Measurements from ENCODE around the gene FOXK2.

- PRO-cap: no peak
Measured at GRCh38 chr17:82441894-82442694, 8.5 kb downstream of the CYBC1 start.

DNA sequence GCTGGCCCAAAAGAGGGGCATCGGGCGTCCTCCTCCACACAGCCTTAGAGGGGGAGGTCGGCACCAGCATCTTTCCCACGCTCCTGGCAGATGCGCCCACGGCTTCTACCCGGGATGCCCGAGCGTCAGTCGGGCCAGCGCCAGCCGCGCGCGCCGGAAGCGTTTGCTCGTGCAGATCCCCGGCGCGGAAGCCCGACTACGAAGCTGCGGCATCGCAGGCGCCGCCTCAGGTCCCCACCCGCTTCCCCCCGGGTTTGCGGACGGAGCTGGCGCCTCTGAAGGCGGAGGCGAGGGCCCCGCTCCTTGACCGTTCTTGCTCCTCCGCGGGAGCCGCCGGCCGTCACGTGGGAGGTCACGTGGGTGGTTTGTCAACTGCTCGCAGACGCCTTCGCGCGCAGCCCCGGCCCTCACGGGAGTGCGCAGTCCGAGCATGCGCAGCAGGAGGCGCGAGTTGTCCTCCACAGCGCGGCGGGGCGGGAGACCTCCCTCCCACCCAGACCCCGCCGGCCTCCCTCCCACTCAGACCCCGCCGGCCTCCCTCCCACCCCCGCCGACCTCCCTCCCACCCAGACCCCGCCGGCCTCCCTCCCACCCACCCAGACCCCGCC, 22.5 kb upstream of the FOXK2 start:
- PRO-cap: bidirectional peak, plus-strand start at position 437 of the sequence, minus-strand start at position 344 of the sequence

DNA sequence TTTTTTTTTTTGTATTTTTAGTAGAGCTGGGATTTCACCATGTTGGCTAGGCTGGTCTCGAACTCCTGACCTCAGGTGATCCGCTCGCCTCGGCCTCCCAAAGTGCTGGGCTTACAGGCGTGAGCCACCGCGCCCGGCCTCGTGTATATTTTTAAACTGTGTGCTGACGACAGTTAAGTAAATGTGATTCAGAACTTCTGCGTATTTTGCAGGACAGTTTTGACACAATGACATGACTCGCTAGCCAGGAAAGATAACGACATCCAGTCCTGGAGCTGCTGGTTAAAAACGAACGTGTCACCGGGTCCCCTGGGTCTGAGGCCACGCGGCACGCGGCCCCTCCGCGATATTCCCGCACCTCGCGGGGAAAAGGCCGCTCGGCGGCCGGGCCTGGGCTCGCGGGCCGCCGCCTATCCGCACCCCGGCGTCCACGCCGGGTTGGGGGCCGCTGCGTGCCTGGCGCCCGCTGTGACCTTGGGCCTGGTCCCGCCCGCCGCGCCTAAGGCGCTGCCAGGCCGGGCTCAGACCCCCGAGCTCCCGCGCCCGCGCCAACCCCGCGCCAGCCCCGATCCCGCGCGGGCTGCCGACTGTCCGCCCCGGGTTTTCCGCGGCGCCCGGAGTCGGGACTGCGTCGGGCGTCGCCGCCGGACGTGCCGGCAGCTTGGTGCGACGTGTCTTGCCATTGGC, 455 bp upstream of the FOXK2 start:
- PRO-cap: bidirectional peak, plus-strand start at position 202 of the sequence, minus-strand start at position 153 of the sequence; bidirectional peak, plus-strand start at position 233 of the sequence, minus-strand start at position 342 of the sequence; bidirectional peak, plus-strand start outside the sequence, minus-strand start at position 589 of the sequence

DNA sequence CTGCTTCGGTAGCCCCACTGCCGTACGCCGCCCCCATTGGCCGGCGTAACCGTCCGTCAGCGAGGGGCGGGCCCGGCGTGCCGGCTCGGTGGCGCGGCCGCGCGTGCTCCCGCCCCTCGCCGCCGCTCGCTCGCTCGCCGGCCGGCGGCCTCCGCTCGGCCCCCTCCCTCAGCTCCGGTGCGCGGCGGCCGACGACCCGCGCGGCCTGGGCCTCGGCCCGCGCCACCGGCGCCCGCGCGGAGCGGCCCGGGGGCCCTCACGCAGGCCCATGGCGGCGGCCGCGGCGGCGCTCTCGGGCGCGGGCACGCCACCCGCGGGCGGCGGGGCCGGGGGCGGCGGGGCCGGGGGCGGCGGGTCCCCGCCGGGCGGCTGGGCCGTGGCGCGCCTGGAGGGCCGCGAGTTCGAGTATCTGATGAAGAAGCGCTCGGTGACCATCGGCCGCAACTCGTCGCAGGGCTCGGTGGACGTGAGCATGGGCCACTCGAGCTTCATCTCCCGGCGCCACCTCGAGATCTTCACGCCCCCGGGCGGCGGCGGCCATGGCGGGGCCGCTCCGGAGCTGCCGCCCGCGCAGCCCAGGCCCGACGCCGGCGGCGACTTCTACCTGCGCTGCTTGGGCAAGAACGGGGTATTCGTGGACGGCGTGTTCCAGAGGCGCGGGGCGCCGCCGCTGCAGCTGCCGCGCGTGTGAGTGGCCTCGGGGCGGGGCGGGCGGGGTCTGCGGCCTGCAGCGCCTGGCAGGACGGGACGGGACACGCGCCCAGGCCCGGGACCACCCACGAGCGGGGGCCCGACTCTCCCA, at the start of gene FOXK2:
TSS of gene FOXK2 (plus strand) at position 112 of the 802 bp plus-strand sequence.
- PRO-cap: bidirectional peak, plus-strand start at position 62 of the sequence, minus-strand start outside the sequence; unidirectional peak, minus-strand start at position 689 of the sequence

DNA sequence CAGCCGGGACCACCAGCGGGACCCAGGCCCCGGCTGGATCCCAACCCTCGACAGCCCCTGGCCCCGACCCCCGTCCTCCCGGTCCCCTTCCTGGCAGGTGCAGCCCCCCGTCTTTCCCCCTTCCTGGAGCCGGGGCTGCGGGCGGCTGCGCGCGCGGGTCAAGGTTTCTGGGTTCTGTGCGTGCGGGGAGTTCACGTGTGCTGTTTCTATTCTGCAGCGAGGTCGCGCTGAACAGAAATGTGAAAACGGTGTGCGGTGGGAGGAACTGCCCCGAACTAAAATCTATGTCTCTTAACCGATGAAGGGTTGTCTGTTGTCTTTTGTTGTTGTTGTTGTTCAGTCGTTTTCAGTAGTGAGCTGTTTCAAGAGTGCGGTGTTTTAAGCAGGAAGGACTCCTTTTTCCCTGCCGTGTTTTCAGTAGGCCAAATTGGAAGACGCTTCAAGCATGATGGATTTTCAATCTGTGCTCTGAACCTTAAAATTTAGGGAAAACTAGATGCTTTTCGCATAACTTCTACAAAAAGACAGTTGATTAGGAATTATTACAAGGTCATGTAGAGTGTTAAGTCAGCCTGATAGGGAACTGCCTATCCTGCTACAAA, 992 bp downstream of the FOXK2 start:
- PRO-cap: bidirectional peak, plus-strand start at position 209 of the sequence, minus-strand start at position 178 of the sequence

DNA sequence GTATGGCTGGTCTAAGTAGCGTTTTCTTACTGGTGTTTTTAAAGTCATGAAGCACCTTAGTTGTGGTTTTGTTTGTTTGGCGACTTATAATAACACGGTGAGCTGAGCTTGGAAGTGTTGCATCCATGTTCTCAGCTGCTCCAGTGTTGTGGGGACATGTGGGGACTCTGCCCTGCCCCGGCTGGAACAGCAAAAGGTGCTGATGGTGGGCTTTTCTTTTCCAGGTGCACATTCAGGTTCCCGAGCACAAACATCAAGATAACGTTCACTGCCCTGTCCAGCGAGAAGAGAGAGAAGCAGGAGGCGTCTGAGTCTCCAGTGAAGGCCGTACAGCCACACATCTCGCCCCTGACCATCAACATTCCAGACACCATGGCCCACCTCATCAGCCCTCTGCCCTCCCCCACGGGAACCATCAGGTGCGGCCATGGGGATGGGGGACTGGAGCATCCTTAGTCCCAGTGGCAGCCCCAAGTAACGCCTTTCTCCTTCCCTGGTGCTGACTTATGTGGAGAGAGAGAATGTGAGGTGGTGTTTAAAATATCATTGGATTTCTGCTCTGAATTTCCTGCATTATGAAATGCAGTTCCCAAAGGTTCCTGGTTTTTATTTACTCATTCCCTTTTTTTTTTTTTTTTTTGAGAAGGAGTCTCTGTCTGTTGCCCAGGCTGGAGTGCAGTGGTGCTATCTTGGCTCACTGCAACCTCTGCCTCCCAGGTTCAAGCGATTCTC, 43.8 kb downstream of the FOXK2 start:
- PRO-cap: no peak

DNA sequence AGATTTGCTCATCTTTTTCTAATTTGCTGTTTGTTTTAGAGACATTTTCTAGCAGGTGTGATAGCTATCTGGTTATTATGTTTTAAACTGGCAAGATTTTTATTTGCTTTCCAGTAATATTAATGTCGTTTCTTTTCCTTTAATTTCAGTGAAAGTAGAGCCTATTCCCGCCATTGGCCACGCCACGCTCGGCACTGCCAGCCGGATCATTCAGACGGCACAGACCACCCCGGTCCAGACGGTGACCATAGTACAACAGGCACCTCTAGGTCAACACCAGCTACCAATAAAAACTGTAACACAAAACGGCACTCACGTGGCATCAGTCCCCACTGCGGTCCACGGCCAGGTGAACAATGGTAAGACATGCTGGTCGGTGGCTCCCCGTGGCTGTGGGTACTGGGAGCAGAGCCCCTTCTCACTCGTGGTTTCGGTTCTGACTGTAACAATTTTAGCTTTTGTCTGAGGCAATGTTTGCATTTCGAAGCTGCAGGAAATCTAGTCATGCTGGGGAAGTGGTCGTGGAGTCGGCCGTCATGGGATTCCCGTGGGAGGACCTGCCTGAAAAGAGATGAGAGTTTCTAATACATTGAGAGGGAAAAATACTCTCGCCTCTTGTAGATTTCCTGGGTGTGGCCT, 61.2 kb downstream of the WDR45B start:
- PRO-cap: no peak

GRCh38 chr17:82658354-82658880, 10.2 kb upstream of the WDR45B start:
- PRO-cap: no peak

DNA sequence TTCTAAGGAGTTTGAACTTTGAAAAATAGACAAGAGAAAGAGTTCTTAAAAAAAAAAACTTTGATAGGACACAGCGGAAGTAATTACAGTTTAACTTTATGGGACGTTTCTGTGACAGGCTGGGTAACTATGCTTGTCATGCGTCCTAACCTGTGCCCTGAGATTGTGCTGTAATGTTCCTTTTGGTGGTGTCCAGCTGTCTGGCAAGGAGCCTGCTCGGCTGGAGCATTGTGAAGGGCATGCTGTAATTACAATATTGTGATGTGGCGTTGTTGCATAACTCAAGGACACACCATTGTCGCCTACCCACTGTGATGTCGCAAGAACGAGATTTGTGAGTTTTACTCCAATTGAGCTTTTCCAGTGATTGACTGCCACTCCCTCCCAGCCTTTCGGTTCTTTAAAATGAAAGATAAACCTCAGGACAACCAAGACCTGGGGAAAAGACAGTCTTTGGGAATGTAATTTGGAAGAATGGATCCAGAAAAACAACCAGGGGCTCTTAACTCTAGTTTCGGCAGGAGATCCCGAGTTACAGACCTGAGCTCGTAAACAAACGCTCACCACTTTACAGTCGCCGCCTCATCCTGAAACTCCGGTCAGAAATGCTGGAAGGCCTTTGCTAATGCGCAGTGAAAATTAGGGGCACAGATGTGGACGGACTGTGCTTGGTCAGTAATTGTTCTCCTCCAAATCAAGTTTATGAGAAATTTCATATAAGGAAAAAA, 1.4 kb downstream of the ZNF750 start:
- PRO-cap: no peak

DNA sequence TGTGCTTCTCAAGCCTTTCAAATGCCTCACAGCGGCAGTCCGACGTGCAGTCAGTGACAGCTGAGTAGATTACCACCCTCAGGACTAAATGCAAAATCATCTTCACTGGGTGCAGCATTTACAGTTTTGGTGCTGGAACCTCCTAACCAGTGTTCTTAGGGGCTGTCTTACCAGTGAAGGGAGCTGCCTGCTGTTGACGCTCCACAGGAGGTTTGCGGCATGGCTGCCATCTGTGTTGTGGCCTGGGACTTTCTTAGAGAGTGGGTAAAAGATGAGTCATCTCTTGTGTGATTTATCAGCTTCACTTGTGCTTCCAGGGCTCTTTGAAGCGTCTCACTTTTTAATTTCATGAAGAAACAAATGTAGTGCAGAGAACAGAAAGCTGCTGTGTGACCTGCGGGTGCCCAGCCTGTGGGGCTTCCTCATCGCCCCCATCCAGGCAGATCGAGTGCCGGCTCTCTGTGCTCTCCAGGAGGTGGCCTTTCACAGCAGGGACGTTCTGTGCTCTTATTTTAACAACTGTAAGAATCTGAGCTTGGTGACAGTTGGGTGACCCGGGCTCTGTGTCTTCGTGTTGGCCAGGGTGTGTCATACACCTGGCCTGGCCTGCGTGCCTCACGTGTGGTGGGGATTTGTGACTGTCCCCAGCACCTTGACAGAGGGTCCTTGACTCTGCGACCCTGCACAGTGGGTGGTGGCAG, 24.2 kb upstream of the ZNF750 start:
- PRO-cap: no peak

- PRO-cap: no peak
Measured at GRCh38 chr17:82875324-82876048, 35.7 kb upstream of the ZNF750 start.

- PRO-cap: no peak
Measured at GRCh38 chr17:83079794-83080303, 440 bp downstream of the METRNL start.

GRCh38 chr17:83096749-83097666, 17.6 kb downstream of the METRNL start:
- PRO-cap: no peak

DNA sequence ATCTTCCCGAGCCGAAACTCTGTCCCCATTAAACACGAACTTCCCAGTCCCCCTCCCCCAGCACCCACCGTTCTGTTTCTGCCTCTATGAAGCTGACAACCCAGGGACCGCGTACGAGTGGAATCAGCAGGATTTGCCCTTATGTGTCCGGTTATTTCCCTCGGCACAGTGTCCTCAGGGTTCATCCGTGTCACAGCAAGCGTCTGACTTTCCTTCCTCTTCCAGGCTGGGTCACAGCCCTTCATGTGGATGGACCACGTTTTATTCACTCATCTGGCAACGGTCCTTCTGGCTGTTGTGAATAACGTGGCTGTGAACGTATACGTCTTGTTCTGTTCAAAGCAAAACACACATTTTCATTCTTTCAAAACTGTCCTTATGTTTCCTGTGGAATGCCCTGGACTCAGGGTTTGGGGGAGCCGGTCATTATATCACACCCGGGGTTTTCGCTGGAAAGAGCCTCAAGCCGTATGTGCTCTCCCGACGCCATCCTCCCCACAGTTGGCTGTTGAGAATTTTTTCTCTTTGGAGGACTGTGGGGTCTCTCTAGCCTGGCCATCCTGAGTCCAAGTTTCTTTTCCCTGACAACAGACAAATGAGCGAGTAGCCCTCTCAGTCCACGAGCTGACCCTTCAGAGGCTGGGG, 31.5 kb downstream of the METRNL start:
- PRO-cap: no peak

DNA sequence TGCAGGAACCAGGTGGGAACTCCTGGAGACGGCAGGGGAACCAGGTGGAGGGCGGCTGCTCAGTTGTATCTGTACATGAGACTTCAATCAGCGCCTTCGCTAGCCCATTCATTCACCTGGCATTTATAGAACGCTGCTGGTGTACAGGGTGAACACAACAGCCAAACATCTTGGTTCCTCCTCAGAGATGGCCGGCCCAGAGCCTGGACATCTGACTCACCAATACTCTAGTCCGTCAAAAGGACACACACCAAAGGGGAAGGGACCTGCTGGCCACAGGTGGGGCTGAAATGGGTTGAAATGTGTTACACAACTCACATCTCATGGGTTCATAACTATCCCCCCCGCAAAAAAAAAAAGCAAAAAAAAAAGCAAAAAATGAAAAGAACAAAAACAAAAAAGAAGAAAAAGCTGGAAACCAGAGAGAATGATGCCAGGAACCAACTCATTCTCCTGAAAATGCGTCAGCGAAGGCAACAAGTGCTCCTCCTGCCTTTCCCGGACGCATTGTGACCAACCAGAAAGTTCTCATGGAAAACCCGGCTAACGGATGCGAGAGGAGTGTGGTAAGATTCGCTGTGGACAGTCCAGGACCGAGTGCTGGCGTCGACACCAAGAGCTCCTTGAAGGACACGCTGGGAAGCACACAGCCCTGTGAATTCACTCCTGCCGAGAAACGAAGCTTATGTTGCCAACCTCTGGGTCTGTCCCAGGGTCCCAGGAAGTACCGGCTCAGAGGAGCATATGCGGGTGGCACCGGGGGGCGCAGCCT, 43.3 kb downstream of the METRNL start:
- PRO-cap: no peak

Measured in right common carotid artery plus branches (tissue), 1 donor.